SK-MEL-5 (cell line): ENCODE results near the gene AAGAB.

DNA sequence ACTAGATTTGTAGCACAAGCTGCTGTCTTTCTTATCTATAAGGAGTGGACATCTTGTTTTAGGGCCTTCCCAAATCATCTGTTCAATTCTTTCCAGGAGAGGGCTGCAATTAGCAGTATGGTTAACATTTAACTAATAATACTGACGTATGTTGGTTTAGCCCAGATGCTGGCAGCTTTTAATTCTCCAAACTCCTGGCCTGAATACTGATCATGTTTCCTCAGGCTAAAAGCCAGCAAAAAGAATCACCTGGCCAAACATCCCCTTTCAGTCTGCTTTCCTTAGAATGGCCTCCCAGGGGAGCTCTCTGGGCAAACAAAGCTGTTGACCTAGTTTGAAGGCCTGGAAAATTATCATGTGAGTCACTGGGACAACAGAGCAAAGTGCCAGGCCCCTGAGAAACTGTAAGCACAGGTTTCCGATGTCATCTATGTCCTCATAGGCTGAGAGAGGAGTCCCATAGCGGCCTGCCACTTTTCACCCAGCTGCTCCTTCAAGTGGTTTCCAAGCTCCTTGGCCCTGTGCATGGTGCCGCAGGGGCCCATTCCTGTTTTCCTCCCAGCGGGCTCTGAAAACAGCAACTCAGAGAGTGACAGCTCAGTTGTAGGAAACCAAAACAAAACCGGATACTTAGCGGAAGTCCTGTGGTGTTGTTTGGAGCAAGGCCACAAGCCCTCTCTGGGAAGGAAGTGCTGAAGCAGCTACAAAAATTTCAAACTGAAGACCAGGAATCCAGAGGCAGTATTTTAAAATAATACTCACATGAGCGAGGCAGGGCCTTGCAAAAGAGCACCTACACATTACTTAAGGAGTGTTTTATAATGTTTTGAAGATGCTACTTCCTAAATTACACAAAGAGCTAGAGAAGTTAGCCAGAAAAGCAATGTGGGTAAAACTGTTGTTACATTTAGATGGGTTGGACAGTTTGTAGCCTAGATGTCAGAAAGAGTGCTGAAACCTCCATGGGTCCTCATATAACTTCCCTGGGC is 36.5 kb upstream of the RAB11A start:
RAMPAGE:
- cytosol, long total RNA = no peak
- long total RNA = no peak
- nucleus, long total RNA = no peak

RAMPAGE:
- cytosol, long total RNA = no peak
- long total RNA = no peak
- nucleus, long total RNA = no peak
Observed at GRCh38 chr15:66292434-66292884, 909 bp upstream of the DIS3L start.

DNA sequence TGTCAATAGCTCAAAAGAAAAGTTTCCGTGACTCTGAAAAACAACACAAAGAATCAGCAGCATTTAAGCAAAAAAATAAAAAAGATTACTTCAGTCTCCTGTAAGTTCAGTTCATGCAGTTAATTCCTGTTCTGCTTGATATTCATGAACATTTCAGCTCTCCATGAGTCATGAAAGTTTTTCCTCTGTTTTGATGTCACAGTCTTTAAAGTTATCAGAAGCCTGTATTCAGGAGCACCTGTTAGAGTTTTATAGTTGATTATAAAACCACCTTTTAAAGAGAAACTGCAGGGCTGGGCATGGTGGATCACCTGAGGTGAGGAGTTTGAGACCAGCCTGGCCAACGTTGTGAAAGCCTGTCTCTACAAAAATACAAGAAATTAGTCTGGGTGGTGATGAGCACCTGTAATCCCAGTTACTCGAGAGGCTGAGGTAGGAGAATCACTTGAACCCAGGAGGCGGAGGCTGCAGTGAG is 30.8 kb downstream of the SNAPC5 start:
RAMPAGE:
- cytosol, long total RNA = no peak
- long total RNA = no peak
- nucleus, long total RNA = no peak

DNA sequence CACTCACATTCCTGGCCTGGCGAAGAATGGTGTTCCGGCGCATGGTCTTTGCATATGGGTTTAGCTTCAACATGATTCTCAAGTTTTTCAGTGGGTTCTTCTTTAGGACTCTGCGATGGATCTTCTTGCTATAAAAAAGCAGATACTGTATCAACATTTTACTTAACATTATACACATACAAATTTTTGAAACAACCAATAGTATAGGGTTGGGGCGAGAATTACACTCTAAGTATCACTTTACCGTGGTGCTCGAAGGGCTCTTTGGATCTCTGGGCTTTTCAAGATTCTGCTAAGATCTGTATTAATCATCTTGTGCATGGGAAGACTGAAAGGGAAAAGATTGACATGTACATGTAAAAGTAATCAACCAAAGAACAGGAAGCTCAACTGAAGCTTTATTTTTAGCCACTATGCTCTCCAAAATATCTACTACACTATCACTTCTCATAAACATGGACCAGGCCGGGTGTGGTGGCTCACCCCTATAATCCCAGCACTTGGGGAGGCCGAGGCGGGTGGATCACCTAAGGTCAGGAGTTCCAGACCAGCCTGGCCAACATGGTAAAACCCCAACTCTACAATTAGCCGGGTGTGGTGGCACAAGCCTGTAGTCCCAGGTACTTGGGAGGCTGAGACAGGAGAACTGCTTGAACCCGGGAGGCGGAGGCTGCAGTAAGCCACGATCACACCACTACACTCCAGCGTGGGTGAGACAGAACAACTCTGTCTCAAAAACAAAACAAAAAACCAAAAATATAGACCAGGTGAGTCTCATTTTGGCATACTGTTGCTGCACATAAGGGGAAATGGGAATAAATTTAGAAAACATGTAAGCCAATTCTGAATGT is 2.7 kb upstream of the SNAPC5 start:
RAMPAGE:
- cytosol, long total RNA = no peak
- long total RNA = no peak
- nucleus, long total RNA = no peak

RAMPAGE:
- cytosol, long total RNA = no peak
- long total RNA = no peak
- nucleus, long total RNA = no peak
Observed at GRCh38 chr15:66500900-66501734, 3.5 kb downstream of the RPL4 start.

DNA sequence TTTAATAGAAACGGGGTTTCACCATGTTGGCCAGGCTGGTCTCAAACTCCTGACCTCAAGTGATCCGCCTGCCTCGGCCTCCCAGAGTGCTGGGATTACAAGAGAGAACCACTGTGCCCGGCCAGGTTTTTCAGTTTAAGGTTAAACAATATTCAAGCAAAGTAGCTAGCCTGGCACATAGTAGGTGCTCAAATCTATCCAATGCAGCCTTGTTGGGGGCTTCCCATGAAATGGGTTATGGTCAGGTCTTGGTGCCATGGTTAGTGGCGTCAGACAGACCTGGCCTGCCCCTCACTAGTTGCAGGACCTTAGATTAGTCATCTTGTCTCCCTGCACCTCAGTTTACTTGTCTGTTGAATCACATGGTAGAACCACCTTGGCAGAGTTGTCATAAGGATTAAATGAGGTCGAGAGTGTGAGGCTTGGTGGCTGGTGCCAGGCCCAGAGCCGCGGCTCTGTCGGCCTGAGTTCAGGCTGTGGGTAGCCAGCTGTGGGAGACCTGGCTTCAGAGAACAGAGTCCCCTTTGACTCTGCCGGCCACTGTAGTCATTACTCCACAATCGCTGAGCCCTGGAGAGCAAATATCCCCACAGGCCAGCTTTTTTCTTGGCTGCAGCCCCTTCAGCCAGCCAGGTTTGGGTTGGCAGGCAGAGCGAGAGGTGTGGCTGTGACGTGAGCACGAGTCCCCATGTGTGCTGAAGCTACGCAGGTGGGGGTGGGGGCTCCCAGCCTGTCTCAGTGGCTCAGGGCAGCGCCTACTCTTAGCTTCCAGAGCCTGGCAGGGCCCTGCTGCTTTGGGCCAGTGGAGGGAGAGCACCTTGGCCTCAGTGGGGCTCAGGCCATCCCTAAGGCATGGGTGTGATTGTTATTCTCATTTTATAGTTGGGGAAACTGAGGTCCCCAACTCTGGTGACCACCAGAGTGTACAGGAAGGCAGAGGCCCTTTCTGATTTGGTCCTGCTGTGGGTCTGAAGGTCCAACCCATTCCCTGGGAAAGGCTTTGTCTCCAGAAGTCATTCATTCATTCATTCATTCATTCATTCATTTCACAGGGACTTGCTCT is 45.4 kb upstream of the LCTL start:
RAMPAGE:
- cytosol, long total RNA = no peak
- long total RNA = no peak
- nucleus, long total RNA = no peak

RAMPAGE:
- cytosol, long total RNA = no peak
- long total RNA = no peak
- nucleus, long total RNA = no peak
Observed at GRCh38 chr15:66641628-66642270, 60.3 kb upstream of the SMAD6 start.

DNA sequence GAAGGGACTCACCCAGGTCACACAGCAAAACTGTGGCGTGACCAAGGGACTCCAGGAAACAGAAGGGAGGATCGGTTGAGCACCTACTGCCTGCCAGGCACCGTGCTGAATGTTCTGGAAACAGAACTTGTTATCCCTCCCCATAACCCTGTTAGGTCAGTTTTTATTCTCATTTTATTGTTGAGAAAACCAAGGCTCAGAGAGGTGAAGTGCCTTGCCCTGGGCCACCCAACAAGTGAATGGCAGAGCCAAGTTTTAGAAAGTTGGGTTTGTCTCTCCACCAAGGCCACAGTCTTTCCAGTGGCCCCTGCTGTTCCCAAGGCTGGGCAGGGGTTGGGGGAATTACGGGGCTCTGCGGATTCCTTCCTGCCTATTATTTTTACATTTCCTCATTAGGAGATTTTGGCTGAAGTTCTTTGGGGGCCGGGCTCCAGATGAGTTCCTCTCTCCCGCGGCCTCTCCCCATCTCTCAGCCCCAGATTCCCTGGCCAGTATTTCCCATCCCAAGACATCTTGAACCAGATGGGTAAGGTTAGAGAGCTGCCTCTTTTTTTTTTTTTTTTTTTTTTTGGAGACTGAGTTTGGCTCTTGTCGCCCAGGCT is 44.1 kb upstream of the SMAD6 start:
RAMPAGE:
- cytosol, long total RNA = no peak
- long total RNA = no peak
- nucleus, long total RNA = no peak

GRCh38 chr15:66661064-66662278 is 40.6 kb upstream of the SMAD6 start:
RAMPAGE:
- cytosol, long total RNA = no peak
- long total RNA = no peak
- nucleus, long total RNA = no peak

GRCh38 chr15:66679066-66679509 is 22.9 kb upstream of the SMAD6 start:
RAMPAGE:
- cytosol, long total RNA = no peak
- long total RNA = no peak
- nucleus, long total RNA = no peak

DNA sequence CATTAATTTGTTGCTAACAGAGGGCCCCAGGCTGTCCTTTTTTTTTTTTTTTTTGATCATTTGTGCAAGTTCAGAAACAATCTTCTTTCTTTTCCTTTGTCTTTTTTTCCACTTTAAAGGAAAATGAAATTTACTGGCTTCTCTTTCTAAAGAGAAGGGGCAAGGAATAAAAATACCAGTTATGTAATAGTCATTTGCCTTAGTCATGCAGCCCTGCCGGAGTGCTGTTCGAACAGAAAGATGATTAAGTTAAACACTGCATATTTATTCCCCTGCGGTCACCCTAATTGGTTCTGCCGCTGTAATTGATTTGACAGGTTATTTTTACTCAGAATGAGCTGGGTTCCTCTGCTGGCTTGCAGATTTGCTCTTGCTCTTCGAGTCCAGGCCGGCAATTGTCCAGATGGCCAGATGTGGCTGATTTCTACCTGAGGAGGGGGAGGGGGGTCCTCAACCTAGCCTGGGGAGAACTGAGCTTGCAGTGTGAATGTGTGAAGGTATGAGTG is 23.5 kb upstream of the SMAD3 start:
RAMPAGE:
- cytosol, long total RNA = no peak
- long total RNA = no peak
- nucleus, long total RNA = no peak

GRCh38 chr15:67049177-67050001 is 16.0 kb upstream of the SMAD3 start:
RAMPAGE:
- cytosol, long total RNA = no peak
- long total RNA = no peak
- nucleus, long total RNA = no peak

RAMPAGE:
- cytosol, long total RNA = no peak
- long total RNA = no peak
- nucleus, long total RNA = no peak
Observed at GRCh38 chr15:67059050-67059718, 6.2 kb upstream of the SMAD3 start.

DNA sequence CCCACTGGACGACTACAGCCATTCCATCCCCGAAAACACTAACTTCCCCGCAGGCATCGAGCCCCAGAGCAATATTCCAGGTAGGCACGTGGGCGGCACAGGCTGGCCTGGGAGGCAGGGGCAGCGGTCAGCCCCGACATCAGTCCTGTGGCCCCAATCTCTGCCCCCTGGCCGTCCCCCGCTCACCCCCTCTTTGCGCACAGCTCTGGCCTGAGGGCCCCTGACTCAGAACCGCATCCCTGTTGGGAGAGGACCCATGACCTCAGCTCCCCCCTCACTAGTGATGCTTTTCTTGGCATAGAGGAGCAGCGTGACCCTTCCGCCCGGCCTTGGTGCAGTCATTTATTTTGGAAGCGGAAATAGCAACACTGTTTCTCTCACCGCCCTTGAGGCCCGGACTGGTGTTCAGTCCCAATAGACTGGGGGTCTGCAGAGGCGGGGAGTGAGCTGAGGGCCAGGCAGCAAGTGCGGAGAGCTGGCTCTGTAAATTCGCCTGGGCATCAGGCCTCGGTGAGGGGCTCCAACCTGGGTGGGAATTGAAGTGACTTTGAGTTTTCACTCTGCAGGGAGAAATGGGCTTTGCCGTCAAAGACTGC is 89.1 kb downstream of the AAGAB start:
RAMPAGE:
- cytosol, long total RNA = no peak
- long total RNA = no peak
- nucleus, long total RNA = no peak

GRCh38 chr15:67181106-67181832 is 73.2 kb downstream of the AAGAB start:
RAMPAGE:
- cytosol, long total RNA = no peak
- long total RNA = no peak
- nucleus, long total RNA = no peak

DNA sequence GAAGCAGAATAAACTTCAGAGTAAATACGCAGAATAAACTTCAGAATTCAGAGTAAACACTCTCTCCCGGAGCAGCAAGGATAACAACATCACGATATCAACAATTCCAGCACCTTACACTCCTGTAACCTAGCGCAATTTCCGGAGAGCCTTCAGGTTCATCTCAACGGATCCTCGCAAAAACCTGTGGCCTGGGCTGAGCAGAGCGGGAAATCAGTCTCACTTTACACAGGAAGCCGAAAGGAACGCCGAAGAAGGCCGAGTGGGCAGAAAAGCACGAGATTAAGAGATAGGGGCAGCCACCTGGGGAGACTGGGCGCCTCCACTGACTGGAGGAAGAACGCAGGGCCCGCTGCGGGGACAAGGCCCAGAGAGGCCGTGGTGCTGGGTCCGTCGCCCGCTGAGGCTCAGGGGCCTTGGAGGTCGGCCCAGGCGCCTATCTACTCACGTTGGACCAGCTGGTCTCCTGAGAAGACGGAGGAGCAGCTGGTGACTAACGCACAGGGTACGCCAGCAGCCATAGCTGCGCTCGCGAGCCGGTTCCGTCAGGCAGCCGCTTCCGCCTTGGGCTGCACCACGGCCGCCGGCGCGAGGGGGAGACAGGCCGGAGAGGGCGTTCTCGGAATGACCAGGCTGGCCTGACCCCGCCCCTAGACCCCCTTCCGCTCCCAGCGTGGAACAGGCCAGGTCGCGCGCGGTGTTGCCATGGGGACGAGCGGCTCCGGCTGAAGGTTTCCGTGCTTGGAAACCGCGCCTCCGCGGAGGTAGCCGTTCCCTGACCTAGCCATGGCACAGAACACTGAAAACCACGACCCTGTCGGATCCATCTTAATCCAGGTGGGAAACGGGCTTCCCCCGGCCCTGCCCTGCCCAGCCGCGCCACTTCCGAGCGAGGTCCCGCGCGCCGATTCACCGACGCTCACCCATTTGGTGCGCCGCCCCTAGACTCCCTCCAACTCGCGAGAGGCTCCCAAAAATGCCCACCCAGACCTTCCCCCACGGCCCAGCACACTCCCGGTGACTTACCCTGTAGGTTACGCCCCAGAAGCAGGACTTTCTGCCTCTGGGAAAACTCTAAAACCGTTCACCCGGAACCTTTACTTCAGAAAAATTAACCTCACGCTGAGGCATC is at the start of gene AAGAB:
AAGAB (minus strand) TSS at position 551 of the 1,132 bp plus-strand sequence.
RAMPAGE:
- cytosol, long total RNA = start-site peak on the minus strand centred at position 549 of the sequence, 45 bp wide, 1,748 and 1,276 reads in 2 replicates
- long total RNA = start-site peak on the minus strand centred at position 551 of the sequence, 41 bp wide, 881 and 1,033 reads in 2 replicates; start-site peak on the plus strand centred at position 704 of the sequence, 74 bp wide, 93 and 82 reads in 2 replicates
- nucleus, long total RNA = start-site peak on the plus strand centred at position 724 of the sequence, 119 bp wide, 354 and 72 reads in 2 replicates

RAMPAGE:
- cytosol, long total RNA = no peak
- long total RNA = no peak
- nucleus, long total RNA = no peak
Observed at GRCh38 chr15:67521790-67522048, 788 bp downstream of the C15orf61 start.

DNA sequence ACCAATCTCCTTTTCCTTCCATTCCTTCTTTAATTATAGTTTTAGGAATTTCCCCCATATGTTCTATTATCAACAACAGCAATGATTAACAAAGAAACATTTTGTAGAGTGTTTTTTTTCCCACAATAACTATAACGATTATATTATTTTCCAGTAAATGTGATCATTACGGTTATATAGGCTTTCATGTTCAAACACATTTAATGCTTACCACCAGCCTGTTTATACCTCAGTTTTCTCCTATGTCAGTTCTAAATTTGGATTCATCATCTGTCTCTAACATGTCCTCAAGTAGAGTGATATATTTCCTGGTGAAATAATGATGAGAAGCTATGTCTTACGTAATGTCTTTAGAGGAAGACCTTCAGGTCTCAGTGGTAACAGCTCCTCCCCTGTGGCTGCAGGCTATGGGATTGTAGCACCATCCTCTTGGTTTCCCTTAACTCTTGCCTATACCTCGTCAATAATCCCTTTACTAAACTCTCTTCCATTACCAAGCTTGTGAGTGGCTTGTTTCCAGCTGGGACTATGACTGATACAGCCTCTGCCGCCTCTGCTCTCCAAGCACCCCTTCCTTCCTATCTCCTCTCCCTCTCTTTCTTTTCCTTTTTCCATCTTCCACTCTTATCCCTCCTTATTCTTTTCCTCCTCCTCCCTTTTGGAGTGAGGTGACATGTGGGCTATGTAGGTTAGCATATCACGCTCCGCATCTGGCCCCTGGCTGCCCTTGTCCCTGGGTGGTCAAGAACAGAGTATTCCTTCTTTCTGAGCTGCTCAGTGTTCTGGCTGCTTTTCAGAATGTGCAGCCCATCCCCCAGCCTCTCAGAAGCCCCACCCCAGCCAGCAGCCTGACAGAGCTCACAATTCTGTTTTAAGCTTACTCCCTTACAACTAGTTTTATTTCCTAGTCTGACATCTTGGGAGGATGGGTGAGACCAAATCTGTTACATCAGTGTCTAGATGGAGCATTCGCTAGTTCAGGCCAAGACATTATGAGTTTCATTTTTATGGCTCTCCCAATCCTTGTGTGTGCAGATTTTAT is 89.3 kb downstream of the SKOR1 start:
RAMPAGE:
- cytosol, long total RNA = no peak
- long total RNA = no peak
- nucleus, long total RNA = no peak

DNA sequence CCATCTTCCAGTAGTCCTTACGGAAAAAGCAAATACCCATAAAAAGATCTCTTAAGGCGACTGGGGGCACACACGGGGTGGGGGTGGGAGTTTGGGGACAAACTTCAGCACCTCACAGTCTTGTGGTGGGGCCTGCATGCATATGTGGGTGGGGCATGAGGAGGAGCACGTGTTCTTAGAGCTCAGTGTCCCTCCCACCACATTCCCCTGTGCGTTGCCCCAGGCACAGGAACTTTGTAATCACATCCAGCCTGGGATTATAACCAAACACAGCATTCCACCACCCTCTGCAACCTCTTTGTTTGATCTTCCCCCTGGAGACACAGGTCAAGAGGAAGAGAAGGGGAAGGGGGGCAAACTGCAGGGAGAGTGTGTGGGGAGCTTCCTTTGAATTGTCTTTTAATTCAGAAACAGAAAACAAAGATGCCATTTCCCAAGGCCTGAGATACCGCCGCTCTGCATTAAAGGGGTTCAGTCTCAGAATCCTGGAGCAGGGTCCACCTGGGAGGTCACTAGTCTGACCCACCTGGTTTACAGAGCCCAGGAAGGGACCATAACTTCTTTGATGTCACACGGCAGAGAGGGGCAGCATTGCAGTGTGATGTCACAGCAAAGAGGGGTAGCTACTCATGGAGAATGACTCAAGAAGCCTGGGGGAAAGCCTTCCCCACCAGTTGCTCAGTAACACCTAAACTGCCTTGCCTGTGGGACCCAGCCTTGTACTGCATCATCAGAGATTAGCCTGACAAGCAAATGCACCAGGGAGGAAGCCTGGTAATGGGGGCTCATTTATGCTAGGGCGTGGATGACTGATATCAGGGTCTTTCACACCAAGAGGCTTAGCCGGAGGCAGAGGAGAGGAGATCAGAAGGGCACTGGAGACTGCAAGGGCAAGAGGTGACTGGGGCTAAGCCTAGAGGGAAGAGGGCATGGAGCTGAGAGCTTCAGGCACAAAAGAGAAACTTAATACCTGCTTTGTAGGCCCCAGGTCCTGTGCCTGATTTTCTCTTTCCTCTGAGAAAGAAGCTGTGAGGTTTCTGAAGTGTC is 107.9 kb upstream of the PIAS1 start:
RAMPAGE:
- cytosol, long total RNA = no peak
- long total RNA = no peak
- nucleus, long total RNA = no peak

DNA sequence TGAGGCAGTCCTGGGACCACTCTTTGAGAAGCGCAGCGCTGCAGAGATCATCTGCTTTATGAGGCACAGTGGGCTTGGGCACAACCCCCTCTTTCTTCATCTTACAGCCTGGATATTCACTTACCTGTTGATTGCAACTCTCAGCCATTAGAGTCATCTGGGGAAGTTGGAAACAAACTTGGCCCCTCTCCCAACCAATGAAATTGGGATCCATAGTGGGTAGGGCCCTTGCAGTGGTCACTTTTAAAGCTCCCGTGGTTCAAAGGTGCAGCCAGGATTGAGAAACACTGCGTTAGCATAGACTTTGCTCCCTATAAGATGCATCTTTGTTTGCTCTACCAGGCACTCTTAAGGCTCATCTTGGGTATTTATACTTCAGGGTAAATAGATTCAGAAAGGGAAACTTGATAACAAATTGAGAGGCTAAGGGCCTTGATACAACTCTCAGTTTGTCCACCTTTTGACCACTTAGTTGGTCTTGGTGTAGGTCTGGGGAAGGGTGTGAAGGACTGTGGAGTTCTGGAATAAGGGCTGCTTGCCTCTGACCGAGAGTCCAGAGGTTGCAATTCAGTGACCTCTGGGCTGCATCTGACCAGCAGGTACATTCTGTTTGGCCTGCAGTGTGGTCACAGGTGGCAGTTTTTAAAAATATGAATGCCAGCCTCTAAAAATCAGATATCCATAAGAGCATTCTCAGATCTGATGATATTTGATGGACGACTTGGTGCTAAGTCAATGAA is 22.8 kb downstream of the FEM1B start:
RAMPAGE:
- cytosol, long total RNA = no peak
- long total RNA = no peak
- nucleus, long total RNA = no peak